Smooth muscle cell (in vitro differentiated cells): ENCODE measurements around the genes RBP2 and ZBTB38.

- RAMPAGE, long total RNA = no peak
Measured at GRCh38 chr3:139447924-139448556, 28.3 kb downstream of the RBP2 start.

- RAMPAGE, long total RNA = no peak
Measured at GRCh38 chr3:139476398-139476756, at the start of gene RBP2. TSS of gene RBP2 (minus strand) at chr3:139476516.

DNA sequence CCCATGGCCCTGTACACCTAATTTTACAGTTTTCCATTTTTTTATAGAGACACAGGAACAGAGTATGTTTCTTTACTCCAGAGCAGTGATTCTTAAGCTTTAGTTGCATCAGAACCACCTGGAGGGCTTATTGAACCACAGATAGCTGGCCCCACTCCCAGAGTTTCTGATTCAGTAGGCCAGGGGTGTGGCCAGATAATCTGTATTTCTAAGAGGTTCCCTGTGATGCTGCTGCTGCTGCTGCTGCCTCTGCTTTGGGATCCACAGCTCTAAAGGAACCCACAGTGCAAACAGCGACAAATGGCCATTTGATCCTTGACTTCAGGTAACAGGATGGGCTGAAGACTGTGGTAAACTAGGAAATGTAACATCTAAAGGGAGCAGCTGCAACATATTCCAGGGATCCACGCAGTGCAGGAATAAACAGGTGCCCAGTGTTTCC, 5.0 kb downstream of the RBP1 start:
- RAMPAGE, long total RNA = no peak

DNA sequence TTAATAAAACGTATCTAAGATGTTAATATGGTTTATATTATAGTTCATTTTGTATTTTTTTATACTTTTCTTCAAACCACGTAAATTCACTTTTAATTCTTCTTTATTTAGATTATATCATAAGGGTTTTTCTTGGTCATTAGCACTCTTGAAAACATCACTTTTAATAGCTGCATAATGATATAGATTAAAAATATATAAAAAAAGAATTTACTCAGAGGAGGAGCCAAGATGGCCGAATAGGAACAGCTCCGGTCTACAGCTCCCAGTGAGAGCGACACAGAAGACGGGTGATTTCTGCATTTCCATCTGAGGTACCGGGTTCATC, 51.2 kb upstream of the RBP1 start:
- RAMPAGE, long total RNA = no peak

- RAMPAGE, long total RNA = no peak
Measured at GRCh38 chr3:140966252-140966755, 24.7 kb downstream of the SLC25A36 start.

DNA sequence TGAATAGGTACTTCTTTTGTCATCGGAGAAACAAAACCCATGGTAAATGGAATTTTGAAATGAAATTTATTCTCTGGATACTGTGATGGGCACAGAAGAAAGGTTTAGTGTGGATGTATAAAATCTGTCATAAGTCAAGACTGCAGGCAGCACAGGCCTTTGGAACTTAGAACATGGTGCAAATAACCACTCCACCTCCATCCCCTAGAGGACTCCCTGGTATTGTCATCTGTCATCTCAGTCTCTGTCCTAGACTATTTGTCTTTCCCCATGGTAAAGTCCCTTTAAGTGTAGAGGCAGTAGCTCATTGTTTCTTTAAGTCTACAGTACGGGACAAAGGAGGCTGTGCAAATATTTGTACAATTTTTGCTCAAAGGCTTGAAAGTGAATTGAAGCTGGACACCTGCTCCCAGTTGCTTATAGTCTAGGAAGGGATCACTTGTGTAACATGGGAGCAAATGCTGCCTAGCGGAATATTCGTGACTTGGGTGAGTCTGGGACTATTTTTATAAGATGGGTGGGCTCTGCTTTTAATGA, 3.2 kb upstream of the PXYLP1 start:
- RAMPAGE, long total RNA = no peak

DNA sequence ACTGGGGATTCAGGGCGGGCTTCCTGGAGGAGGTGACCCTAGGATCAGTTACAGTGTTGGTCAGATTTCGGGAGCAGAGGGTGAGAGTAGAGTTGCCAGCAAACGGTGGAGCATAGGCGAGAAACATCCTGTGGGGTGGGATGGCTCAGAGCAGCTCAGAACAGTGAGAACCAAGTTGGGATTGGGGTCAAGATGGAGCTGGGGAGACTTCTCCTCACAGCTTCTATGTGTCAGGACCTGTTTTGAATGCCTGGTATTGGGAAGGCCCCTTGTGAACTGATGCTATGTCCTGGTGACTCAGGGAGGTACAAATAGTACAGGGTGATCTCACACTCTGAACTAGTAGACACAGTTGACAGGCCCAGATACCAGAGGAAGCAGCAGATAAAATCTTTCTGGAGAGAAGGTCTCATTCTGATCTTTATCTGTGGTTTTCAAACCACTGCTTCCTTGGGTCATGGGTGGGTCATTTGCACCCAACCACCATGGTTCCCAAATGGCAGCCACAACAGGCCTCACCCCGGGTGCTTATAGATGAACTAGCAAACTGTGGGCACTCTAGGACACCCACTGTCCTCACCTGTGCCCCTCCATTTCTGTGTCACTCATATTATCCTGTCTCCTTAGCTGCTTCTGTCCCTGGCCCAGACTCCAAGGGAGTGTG, 43.3 kb downstream of the PXYLP1 start:
- RAMPAGE, long total RNA = no peak

DNA sequence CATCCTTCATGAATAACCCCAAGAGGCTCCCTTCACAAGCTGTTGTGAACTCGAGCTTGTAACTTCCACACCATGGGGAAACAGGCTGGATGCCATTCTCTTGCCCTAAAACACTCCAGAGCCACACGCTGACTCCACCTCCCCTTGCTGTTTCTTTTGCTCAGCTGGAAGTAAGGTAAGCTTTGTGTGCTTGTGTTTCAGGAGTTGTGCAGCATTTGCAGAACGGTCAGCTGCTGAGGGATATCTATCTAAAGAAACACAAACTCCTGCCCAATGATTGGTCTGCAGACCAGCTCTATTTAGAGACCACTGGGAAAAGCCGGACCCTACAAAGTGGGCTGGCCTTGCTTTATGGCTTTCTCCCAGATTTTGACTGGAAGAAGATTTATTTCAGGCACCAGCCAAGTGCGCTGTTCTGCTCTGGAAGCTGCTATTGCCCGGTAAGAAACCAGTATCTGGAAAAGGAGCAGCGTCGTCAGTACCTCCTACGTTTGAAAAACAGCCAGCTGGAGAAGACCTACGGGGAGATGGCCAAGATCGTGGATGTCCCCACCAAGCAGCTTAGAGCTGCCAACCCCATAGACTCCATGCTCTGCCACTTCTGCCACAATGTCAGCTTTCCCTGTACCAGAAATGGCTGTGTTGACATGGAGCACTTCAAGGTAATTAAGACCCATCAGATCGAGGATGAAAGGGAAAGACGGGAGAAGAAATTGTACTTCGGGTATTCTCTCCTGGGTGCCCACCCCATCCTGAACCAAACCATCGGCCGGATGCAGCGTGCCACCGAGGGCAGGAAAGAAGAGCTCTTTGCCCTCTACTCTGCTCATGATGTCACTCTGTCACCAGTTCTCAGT, 60.7 kb downstream of the PXYLP1 start:
- RAMPAGE, long total RNA = no peak

DNA sequence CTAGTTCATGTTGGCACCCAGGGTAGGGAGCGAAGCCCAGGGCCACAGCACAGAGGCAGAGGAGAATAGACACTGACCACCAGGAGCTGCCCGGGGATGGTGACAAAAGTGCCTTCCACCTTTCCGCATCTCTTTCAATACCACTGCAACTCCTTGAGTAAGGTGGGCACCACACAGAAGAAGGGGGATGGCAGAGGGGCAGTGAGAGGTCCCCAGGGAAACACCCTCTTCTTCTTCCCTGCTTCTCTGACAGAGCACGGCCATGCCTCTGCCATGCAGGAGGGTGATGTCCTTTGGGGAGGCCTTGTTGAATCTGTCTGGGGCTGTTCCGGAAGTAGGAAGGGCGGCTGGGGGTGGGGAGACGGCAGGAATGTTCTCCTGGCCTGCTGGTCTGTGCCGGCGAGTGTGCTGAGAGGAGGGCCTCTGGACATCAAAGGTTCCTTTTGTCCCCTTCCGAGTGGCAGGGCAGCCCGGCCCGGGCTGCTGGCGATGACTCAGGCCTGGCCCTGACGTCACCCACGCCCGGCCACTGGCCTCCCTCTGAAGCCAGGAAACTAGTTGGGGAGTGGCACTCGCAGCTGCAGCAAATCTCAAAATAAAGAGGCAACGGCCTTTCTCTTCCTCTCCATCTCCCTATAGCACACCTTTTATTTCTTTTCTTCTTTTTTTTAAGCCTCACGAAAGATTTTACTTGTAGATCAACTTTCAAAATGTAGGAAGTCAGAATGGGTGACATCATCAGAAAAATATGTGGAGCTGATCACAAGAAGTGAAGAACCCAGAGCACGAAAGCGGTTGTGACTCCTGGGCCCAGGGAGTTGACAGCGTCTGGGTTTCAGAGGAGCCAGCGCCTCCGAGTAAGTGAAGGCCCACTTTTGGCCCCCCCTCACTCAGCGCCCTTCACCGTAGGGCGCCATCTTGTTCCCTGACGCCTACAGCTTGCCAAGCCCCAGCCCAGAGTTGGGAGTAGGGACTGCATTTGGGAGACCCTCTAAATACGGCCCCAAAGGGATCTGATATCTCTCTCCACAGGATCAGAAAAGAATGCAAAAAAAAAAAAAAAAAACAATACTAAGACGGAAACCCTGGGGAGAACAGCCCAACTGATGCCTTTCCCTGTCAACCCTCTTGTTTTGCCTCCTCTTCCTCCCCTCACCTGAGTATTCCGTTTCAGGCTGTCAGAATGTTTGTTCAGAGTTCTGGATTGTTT, at the start of gene ZBTB38:
ZBTB38 (plus strand) TSS at position 557 of the 1,210 bp plus-strand sequence.
- RAMPAGE, long total RNA = start-site peak on the minus strand centred at position 267 of the sequence, 18 bp wide, 19 and 17 reads in 2 replicates; start-site peak on the plus strand centred at position 573 of the sequence, 111 bp wide, 146 and 25 reads in 2 replicates; start-site peak on the plus strand centred at position 799 of the sequence, 17 bp wide, 33 and 30 reads in 2 replicates

DNA sequence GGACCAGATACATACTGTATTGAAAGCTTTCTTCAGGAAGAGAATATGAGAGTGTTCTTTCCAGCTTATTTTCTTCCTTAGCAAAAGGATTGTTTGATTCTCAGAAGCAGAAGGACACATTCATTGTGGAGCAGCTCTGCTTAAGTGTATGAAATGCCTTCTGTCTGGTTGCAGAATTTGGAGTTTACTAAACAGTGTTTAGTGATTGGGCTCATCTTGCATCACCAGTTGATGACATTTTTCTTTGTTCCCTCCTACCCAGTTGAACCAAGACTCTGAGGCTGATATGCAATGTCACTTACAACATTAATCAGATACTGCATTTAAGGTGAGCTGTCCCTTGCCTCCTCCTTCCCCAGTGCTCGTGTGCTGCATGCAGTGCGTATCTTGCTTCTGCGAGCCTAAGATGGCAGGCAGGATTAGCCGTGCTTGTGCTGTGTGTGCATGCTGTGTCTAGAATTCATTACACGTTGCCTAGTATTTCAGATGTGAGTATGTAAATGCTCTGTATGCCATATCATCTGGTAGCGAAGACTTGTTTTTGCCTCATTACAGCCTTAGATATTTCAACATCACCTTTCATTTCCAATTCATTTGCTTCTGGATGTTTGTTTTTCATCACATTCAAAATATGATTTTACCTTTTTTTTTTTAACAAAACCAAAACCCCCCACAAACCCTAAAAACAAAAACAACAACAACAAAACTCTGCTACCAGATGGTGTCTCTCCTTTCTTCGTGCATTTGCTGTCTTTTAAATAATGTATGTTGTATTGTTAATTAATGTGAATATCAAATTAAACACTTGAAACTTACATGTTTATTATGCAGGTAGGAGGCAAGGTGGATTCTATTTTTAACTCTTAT, 18.5 kb downstream of the ZBTB38 start:
- RAMPAGE, long total RNA = no peak

DNA sequence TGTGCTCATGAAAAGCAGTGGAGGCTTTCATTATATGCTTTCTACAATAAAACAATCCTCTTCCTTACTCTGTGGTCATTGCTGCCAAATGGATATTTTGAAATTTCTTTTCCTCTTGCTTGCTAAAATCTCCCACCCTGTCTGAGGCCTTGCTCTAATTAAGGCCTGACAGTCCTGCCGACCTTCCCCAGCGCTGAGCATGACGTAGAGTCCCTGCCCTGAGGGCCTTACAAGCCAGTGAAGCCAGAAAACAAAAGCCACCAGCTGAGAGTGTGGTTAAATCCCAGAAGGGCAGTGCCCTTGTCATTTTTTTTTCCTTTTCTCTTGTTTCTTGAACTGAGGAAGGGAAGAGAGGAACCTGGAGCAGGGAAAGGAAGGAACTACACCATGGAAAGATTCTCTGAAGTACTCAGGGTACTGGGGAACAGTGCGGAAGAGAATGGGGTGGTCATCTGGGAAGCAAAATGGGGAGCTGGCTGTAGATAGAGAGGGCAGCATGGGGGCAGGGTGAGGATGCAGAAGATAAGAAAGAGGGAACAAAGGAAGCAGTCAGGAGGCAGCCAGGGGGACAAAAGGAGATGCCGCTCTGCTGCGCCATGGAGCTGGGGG, 24.9 kb downstream of the ZBTB38 start:
- RAMPAGE, long total RNA = no peak

- RAMPAGE, long total RNA = no peak
Measured at GRCh38 chr3:141401991-141402447, 33.7 kb downstream of the ZBTB38 start.

DNA sequence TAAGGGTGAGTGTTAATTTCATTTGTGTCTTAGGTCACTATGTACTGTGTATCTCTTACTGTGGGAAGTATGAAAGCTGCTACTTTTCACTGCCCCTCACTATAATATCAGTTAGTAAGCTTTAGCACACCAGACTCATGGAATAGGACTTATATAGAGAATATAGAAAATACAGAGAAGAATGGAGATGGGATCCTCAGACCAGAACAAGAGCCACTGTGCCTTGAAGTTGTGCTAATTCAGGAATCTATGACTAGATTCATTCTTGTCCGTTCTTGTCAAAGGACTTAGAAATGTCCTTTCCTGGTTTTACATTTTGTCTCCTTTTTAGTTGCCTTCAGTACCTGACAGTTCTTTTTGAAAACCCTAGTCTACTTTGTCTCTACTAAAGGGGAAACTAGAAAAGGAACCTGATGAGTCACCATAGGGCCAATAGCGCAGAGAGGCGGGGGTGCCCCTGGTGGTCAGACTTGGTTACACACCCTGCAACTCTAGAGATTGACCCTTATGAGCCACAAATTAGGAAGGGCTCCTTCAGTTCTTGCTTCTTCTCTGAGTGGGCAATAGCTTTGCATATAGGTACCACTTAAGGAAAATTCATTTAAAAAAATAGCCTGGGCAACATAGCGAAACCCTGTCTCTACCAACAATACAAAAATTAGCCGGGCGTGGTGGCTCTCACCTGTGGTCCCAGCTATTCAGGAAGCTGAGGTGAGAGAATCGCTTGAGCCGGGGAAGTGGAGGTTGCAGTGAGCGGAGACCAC, 45.5 kb upstream of the RASA2 start:
- RAMPAGE, long total RNA = no peak

- RAMPAGE, long total RNA = no peak
Measured at GRCh38 chr3:141456258-141456851, 30.5 kb upstream of the RASA2 start.

- RAMPAGE, long total RNA = no peak
Measured at GRCh38 chr3:141489622-141490071, 2.8 kb downstream of the RASA2 start.

DNA sequence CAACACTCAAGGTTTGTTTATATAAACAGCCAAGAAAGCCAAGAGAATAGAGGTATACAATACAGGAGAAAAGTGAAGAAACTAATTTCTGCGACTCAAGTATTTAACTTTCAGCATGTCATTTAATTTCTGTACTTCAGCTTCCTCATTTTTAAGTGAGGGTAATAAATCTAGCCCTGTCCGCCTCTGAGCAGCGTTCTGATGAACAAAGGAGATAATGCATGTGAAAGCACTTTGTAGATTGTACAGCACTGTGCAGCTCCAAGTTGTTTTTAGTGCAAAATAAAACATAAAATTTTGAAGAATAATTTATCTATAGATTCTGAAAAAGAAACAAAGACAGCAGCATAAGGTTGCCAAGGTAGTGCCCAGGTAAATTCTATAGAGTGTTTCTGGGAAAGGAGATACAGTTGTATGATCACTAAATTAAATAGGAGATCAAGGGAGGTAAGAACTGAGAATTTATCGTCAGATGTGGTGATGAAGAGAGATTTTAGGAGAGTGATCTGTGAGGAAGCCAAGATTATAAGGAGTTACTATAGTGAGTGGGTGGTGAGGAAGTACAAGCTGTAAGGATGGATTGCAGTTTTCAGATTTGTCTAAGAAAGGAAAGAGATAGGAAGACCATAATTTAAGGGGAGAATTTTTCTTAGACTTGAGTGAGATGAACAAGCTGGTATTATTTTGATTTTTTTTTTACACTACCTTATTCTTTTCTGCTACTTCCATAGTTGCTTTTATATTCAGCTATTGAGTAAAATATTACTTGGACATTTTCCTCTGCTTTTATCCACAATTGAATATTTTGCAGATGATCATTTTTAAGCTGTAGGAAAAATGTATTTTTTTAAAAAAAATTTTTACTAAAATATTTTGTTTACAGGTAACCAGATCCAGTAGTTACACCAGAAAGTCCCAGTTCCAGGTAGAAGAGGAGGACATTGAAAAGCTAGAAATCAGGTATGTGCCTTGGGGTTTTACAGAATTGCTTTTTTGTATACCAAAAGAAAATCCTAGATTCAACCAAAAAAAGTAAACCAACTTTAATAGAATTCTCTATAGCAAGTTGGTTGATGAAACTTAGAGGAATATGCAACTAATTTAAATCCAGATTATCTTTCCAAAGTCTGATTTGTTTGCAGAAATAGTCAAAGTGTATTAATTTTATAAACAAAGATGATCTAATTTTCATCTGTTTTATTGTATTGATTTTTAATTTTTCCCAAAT, 71.6 kb downstream of the RASA2 start:
- RAMPAGE, long total RNA = no peak

GRCh38 chr3:141660150-141660485, 78.0 kb upstream of the RNF7 start:
- RAMPAGE, long total RNA = no peak

- RAMPAGE, long total RNA = no peak
Measured at GRCh38 chr3:141737922-141738151, 261 bp upstream of the RNF7 start.

DNA sequence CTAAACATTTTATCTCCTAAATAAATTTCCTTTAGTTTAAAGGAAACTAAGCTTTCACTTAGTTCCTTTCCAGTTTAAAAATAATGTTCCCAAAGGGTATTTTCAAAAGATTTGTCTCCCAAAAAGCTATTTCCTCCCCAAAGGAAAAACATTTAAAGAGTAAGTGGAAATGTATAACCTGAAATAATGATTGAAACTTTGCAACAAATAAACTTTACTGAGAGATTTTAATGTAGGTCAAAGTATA, 2.0 kb downstream of the RNF7 start:
- RAMPAGE, long total RNA = no peak

- RAMPAGE, long total RNA = no peak
Measured at GRCh38 chr3:141878218-141878890, 1.9 kb downstream of the ATP1B3 start.